Measurements from ENCODE around the genes ZNF525 and TARM1.

DNA sequence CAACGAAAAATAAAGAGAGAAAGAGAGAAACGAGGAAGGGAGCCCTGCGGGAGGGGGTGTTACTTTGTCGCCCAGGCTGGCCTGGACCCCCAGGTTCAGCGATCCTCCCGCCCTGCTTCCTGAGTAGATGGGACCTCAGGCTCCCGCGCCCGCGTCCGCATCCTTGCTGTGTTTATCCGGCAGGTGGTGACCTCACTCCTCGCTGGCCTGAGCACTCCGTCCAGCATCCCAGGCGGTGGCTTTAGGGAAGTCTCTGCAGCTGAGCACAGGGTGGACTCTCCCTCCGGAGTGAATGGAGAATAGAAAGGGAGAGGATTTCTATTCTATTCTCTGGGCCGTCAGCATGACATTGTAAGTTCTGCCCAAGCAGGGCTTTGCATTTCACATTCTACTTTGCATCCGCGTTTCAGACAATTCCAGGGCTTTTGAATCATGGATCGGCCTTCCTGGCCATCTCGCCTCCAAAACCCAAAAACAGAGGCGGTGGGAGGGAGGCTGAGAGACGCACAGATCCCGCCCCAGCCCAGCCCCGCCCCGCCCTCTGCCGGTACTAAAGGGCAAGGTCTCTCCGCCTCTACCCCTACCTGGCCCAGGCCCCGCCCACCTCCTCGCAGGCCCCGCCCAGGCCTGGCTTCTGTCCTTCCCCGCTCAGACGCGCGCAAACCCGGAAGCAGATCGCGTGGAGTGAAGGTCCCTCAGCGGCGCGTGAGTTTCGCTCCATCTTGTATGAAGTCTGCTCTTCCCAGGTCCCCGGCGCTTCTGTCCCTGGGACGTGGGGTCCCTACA is at the start of gene ZNF525:
ZNF525 (plus strand) TSS at position 651 of the 786 bp plus-strand sequence.
- PRO-cap, result bidirectional peak, plus-strand start at position 673 of the sequence, minus-strand start at position 476 of the sequence
- RRBS, result 1% methylated on average over 14 of the region's 45 CpGs

DNA sequence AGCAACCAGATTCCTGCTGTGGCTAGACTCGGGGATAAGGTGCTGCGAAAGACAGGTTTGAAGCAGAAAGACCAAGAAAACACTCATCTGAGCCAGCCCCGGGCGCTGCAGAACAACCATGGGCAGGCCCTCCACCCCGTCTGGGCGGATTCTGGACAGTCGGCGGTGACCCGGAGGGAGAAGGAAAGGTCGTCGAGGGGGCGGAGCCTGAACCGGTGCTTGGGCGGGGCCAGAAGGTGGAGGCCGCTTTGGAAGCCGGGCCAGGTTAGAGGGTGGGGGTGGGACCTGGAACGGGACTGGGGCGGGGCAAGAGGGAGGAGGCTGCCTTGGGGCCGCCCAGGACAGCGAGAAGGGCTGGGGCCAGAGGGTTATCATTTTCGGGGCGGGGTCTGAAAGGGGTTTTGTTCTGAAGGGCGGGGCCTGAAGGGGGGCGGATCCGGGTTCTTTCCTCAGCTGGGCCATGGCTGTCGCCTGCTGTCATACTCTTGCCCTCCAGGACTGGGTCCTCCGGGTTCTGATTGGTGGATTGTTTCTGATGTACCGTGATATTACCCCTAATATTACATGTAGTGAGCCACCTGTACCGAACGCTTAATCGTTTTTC is 4.9 kb upstream of the ZNF765 start:
- PRO-cap, result bidirectional peak, plus-strand start at position 171 of the sequence, minus-strand start at position 142 of the sequence
- RRBS, result 40% methylated on average over 13 of the region's 31 CpGs

- PRO-cap, result no peak
- RRBS, result no CpG with 5 or more reads among the region's 28 CpGs
These were observed 592 bp upstream of the ZNF813 start for GRCh38 chr19:53466812-53467469.

DNA sequence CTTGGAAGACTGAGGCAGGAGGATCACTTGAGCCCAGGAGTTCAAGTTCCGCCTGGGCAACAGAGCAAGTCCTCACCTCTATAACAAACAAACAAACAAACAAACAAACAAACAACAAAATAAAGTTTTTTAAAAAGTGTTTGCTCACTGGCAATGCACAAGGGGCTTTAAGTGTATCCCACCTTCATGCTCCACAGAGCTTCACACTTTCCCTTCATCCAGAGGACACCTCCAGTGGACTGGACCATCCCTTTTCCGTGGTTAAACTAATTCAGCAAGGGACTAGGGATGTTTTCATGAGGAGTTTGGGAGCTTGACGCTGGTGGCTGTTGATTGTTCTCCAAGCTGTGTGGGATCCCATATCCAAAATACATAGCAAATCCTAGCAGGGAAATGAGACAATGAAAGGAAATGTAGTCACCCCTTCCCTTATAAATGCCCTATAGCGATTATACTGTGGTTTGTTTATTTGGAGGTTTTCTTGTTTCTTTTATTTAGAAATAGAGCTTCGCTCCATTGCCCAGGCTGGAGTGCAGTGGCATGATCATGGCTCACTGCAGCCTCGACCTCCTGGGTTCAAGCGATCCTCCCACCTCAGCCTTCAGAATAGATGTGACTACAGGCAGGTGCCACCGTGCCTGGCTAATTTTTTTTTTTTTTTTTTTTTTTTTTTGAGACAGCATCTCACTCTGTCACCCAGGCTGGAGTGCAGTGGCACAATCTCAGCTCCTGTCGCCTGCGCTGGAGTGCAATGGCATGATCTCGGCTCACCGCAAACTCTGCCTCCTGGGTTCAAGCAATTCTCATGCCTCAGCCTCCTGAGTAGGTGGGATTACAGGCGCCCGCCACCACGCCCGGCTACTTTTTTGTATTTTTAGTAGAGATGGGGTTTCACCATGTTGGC is 31.5 kb upstream of the DPRX start:
- PRO-cap, result no peak
- RRBS, result no CpG with 5 or more reads among the region's 16 CpGs

GRCh38 chr19:53851581-53852326 is 15.9 kb upstream of the MYADM start:
- PRO-cap, result no peak
- RRBS, result no CpG with 5 or more reads among the region's 11 CpGs

DNA sequence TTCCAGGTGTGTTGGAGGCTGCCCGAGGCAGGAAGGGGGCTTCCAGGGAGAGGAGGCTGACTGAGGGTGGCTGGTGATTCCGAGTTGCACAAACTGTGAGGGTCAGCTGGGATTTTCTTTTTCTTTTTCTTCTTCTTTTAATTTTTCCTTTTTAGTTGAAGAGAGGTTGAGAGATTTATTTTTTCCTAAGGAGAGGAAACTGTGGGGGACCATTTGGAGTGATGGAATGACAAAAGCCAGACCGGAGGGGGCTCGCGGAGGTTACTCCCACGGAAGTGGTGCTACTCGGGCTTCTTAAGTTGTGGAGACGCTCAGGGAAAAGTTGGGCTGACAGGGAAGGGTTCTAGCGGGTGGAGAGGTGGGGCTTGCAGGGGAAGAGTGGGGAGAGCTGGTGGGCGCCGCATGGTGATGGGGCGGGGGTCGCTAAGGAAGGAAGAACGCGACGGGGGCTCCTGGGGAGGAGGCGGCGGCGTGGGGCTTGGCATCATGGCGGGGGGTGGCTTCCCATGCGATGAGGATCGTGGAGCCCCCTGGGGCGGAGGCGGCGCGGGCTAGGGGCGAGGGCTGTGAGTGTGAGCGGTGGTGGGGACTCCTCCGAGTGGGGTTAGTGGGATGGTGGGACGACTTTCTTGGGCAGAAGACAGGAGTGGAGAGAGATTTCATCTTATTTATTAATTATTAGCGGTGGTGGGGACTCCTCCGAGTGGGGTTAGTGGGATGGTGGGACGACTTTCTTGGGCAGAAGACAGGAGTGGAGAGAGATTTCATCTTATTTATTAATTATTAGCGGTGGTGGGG is 754 bp upstream of the CACNG8 start:
- PRO-cap, result no peak
- RRBS, result no CpG with 5 or more reads among the region's 34 CpGs

DNA sequence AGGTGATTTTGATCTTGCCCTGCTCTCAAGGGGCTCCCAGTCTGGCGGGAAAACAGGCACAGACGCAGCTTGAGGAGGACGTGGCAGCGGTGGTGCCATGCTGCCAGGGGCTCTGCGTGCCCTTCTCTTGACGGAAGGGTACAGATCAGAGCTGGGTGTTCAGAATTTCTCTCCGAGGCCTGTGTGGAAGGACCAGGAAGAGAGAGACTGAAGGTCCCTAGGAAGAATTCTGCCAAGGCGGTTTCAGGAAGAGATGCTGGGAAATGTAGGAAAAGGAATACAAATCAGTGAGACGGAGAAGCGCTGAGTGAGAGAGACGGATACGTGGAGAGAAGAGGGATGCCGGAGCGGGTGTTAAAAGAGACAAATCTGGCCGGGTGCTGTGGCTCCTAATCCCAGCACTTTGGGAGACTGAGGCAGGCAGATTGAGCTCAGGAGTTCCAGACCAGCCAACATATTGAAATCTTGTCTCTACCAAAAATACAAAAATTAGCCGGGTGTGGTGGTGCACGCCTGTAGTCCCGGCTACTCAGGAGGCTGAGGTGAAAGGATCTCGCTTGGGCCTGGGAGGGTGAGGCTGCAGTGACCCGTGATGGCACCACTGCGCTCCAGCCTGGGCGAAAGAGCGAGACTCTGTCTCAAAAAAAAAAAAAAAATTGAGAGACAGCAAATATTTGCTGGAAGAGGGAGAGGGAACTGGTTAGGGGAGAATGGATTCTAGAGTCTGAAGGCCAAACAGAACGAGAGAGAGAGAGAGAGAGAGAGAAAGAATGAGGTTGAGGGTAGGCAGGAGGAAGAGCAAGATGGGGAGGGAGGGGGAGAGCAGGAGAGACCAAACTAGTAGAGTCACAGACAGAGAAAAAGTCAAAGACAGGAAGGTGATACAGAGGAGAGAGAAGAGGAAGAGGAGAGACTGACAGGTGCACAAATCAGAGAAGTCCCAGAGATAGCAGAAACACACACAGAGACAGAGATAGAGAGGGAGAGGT is 5.9 kb upstream of the CACNG6 start:
- PRO-cap, result no peak
- RRBS, result no CpG with 5 or more reads among the region's 24 CpGs

DNA sequence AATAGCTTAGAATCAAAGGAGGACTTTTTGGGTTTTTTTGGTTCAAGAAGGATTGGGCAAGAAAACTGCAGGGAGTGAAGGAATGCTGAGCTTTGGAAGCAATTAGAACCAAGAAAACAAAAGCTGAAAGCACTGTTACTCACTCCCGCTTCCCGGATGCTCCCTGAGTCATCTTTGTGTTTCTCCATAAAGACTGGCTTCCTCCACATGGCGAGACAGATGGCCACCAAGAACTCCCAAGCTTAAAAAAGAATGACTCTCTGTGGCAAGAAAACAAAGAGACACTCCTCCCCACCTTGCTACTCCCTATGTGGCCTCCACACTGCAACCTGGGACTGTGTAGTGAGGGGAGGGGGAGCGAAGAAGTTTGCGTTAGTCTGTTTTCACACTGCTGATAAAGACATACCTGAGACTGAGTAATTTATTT is 27.9 kb downstream of the VSTM1 start:
- PRO-cap, result no peak
- RRBS, result no CpG with 5 or more reads among the region's 5 CpGs

DNA sequence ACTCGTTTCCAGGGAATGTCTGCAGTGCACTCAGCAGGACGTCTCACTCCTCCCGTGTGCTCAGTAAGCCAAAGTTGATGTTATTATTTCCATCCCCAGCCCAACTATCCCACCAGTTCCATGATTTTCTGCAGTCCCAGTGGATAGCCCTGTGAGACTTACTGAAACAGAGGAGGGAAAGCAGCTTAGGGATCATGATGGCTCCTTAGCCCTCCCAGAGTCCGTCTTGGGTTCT is at the start of gene TARM1:
TARM1 (minus strand) TSS at position 221 of the 235 bp plus-strand sequence.
- PRO-cap, result no peak
- RRBS, result no CpG with 5 or more reads among the region's 4 CpGs

DNA sequence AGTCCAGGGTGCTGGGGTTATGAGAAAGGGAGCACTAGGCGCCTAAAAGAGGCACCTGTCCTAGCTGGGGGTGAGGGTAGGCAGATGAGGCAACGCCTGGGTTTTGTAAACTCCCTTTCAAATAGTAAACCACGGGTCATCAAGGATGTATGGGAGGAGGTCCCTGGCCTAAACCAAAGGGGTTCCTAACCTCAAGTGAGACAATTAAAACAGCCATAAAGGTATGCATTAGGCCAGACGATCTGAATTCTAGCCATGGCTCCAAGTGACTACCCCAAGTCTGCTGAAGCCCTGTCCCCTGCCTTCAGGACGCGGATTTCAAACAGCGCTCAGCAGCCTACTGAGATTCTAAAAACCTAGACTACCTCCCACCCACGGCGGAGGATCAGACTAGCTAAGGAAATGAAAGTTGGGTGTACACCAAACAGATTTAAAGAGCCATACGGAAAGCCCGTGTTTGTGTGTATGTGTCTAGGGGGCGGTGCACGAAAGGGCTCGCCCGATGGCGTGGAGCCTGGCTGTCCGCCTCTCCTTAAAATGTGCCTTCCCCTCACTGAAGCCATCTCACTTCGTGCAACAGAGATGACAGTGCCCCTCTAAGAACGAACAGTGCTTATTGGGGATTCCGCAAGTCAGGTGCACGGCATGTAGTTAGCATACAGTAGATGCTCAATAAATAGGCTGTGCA is 831 bp downstream of the LENG1 start:
- PRO-cap, result no peak
- RRBS, result no CpG with 5 or more reads among the region's 21 CpGs

- PRO-cap, result no peak
- RRBS, result 98% methylated on average over 5 of the region's 52 CpGs
These were observed 7.8 kb upstream of the TMC4 start for GRCh38 chr19:54180533-54181368.

GRCh38 chr19:54217661-54218622 is 4.9 kb downstream of the LILRB3 start:
- PRO-cap, result no peak
- RRBS, result no CpG with 5 or more reads among the region's 23 CpGs

- PRO-cap, result no peak
- RRBS, result no CpG with 5 or more reads among the region's 3 CpGs
These were observed 9.5 kb downstream of the LILRB2 start for GRCh38 chr19:54271514-54271754.

- PRO-cap, result no peak
- RRBS, result no CpG with 5 or more reads among the region's 7 CpGs
These were observed 1.9 kb upstream of the LILRB2 start for GRCh38 chr19:54282642-54283317.

DNA sequence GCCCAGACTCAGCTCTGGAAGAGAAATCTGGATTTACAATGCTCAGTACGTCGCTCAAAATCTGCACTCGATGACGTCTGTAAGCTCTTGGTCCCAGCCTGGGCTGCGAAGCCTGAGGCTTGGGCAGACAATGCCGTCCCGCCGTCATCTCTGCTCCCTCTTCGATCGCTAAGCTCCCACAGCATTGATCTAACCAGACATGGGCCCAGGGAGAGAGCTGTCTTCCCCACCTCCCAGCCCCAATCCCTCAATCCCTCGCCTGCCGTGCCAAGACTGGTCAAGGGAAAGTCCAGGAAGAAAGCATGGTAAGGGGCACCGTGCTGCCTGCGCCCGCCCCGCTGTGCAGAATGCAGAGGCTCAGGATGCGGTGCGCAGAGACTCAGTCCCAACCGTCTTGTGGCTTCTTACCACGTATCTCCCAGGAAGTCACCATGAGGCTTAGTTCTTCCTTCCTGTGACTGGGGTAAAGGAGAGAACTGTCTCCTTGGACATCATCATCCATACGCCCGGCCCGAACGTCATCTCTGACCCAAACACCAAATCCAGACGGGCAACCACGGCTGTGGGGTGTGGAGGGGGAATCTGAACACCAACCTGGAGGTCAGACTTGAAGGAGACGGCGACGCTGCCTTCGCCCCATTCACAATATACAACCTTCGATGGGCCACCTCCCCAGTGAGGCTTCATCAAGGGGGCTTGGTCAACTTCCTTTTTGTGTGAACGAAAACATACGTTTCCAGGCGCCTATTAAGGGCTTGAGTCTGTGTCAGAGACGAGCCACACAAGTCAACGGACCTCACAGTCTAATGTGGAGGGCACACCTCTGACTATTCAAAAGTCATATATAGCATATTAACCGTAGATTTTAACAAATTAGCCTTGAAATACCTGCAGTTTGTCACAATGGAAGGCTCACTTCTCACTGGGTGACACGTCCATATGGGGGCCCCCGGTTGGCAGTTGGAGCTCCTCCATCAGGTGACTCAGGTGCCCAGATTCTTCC is 10.6 kb upstream of the LAIR1 start:
- PRO-cap, result unidirectional peak, minus-strand start at position 398 of the sequence
- RRBS, result no CpG with 5 or more reads among the region's 39 CpGs

- PRO-cap, result no peak
- RRBS, result no CpG with 5 or more reads among the region's 5 CpGs
These were observed 5.8 kb upstream of the LENG8 start for GRCh38 chr19:54443086-54443652.

- PRO-cap, result bidirectional peak, plus-strand start at chr19:54464550, minus-strand start at chr19:54464365
- RRBS, result no CpG with 5 or more reads among the region's 14 CpGs
These were observed 693 bp upstream of the LENG9 start for GRCh38 chr19:54464331-54464611.

GRCh38 chr19:54606718-54607445 is 13.4 kb downstream of the LILRA1 start:
- PRO-cap, result no peak
- RRBS, result no CpG with 5 or more reads among the region's 12 CpGs

DNA sequence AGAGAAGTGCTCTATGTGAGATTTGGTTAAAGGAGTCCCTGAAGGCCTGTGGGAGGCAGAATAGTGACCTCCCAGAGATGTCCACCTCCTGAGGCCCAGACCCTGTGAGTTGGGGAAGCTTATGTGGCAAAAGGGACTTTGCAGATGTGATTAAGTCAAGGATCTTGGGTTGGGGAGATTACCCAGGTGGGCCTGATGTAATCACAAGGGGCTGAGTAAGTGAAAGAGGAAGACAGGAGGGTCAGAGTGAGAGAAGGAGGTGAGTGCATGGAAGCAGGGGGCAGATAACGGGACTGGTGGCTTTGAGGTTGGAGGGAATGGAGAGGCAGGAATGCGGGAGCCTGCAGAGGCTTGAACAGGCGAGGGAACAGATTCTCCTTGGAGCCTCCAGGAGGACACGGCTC is 698 bp upstream of the LILRB4 start:
- PRO-cap, result no peak
- RRBS, result no CpG with 5 or more reads among the region's 4 CpGs

DNA sequence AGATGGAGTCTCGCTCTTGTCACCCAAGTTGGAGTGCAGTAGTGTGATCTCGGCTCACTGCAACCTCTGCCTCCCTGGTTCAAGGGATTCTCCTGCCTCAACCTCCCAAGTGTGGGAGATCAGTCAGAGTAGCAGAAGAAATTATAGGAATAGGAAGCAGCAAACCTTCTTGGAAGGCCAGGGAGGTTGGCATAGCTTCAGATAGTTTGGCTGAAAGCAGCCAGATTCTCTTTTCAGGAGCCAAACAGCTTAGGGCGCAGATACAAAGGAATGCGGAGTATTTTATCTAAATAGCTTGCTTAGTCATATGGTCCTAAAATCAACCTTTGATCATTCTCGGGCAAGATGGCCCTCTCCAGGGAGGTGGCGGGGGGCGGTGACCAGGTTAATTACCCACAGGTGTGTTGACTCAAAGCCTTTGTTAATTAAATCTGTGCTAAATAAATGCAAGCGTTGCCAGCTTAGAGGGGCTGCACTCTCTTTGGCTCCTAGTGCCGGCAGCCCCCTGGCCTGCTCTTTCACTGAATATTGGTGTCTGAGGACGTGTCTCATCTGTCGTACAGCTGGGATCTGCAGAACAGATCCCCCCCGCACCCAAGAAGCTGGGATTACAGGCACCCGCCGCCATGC is 12.5 kb upstream of the NCR1 start:
- PRO-cap, result no peak
- RRBS, result no CpG with 5 or more reads among the region's 14 CpGs